Lung (tissue), 4 donors: ENCODE results near the gene SCYL2.

- PRO-cap: no peak
- RAMPAGE, long total RNA: no peak
- RRBS: no CpG with 5 or more reads among the region's 5 CpGs
Observed at GRCh38 chr12:99238088-99238420, 409.5 kb upstream of the GARIN6 start.

DNA sequence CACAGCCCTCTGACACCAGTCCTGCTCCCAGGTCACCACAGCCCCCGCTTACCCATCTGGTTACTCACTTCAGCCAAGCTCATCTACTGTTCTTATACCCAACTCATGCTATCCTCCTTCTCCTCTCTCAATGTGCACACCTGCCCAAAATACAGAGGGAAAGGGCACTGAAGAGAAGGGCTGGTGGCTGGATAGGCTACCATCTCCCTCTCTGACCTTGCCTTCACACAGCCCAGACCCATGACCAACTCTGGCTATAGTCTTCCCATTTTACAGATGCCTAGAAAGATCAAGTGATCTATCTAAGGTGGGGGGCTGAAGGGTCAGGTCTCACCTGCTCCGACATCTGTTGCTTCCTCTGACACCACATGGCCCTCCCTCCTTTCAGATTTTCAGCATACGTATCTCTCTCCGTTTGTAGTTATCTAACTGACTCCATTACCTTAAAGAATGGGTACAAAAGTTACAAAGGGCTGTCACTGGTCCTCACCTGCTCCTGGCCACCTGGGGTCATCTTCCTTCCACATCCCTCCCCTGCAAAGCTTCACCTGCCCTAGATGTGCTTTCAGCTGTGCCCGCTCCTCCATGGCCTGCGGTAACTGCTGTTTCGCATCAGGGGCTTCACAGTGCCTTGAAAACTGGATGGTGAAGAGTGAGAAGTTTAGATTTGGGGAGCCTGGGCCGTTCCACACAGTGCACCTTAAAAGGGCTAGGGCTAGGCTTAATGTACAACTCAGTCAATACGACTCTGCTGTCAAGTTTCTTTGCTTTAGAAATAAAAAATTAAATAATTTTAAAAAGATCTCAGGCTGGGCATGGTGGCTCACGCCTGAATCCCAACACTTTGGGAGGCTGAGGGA lies 24.6 kb upstream of the BLTP3B start:
- PRO-cap: no peak
- RAMPAGE, long total RNA: no peak
- RRBS: no CpG with 5 or more reads among the region's 10 CpGs

DNA sequence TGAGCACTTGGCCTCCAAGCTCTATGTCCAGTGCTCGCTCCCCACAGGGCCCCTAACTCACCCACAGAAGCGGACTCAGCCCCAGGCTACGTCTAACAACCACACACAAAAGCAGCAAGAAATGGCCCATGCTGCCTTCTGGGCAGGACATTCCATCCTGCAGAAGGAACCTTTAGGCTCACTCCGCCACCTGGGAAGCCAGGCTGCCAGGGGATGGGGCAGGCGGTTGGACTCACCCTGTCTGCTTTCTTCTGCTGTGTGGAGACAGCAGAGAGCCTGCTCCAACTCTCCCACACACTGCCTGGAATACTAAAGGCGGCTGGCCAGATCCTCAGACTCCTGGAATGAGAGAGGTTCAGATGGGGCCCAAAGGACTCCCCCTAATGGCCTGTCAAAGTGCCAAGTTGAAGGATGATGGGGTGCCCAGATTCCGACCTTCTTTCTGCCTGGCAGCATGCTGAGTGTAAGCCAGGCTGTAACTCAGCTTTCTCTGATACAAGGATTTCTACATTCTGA lies 27.7 kb upstream of the BLTP3B start:
- PRO-cap: no peak
- RAMPAGE, long total RNA: no peak
- RRBS: no CpG with 5 or more reads among the region's 7 CpGs

DNA sequence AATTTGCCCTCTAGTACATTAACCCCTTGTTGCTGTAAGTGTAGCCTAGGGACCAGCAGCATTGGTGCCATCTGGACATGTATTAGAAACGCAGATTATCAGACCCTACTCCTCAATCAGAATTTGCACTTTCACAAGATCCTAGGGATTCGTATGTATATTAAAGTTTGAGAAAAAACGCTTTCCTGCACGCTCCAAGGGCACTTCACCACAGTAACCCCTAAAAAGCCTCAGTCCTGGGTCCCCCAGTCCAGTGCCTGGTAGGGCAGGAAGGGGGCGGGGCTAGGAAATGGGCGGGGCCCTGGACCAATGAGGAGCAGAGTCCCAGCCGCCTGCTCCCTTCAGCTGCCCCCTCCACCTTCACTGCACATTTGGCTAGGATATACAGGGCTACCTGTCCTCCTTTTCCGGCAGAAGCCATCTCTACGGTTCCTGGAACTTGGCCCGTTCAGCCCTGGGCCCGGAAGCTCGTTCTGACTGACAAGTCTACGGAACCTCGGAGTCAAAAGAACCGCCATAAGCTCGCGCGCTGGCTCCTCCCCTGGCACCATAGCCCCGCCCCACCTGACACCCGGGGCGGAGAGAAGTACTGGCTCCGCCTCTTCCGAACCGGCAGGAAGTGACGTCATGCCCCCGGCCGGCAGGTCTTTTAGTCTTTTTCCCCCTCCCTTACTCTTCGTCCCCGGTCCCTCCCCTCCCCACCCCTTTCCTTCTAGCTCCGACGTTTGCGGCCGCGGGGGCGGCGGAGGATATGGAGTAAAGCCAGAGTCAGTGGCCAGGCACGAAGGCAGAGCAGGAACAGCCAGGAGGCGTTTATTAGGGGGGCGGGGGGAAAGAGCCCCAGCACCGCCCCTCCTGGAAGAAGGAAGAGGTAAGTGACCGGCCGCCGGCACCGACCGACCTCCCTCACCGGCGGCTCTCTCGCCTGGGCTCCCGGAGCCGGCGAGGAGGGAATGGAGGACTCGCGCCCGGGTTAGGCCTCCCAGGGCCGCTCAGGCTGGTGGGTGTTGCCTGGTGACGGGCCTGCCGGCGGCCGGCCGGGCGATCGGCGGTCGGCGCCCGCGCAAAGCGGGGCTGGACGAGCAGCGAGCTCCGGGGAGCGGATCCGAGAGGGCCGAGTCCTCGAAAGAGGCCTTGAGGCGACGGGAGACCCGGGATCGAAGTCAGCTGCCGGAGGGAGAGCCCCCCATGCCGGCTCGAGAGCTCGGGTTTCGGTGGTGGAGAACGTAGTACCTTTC lies at the start of gene SCYL2:
SCYL2 (plus strand) TSS at position 652 of the 1,238 bp plus-strand sequence.
- PRO-cap: bidirectional peak, plus-strand start at position 752 of the sequence, minus-strand start at position 551 of the sequence
- RAMPAGE, long total RNA: no peak
- RRBS: under 1% methylated on average over 36 of the region's 85 CpGs

- PRO-cap: no peak
- RAMPAGE, long total RNA: no peak
- RRBS: no CpG with 5 or more reads among the region's 3 CpGs
Observed at GRCh38 chr12:100567216-100567706, 6.2 kb upstream of the GAS2L3 start.

GRCh38 chr12:100673440-100673966 lies 100.0 kb downstream of the GAS2L3 start:
- PRO-cap: no peak
- RAMPAGE, long total RNA: no peak
- RRBS: no CpG with 5 or more reads among the region's 4 CpGs

- PRO-cap: no peak
- RAMPAGE, long total RNA: no peak
- RRBS: no CpG with 5 or more reads among the region's 2 CpGs
Observed at GRCh38 chr12:101607917-101608350, 13.2 kb downstream of the MYBPC1 start.

DNA sequence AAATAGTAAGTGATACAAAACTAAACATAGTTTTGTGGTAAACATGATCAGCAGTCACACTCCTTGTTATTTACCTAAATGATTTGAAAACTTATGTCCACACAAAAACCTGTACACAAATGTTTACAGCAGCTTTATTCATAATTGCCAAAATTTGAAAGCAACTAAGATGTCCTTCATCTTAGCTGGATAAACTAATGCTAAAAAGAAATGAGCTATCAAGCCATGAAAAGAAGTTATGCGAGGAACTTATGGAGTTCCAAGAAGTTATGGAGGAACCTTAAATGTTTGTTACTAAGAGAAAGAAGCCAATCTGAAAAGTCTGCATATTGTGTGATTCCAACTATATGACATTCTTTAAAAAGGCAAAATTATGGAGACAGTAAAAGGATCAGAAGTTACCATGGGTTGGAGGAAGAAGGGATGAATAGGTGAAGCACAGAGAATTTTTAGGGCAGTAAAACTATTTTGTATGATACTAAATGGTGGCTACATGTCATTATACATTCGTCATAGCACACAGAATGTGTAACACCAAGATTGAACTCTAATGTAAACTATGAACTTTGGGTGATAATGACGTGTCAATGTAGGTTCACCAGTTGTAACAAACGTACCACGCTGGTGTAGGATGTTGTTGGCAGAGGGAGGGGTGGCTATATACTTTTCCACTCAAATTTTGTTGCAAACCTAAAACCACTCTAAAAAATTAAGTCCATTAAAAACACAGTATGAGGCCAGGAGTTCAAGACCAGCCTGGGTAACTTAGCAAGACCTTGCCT lies 20.5 kb downstream of the CHPT1 start:
- PRO-cap: no peak
- RAMPAGE, long total RNA: no peak
- RRBS: no CpG with 5 or more reads among the region's 5 CpGs

DNA sequence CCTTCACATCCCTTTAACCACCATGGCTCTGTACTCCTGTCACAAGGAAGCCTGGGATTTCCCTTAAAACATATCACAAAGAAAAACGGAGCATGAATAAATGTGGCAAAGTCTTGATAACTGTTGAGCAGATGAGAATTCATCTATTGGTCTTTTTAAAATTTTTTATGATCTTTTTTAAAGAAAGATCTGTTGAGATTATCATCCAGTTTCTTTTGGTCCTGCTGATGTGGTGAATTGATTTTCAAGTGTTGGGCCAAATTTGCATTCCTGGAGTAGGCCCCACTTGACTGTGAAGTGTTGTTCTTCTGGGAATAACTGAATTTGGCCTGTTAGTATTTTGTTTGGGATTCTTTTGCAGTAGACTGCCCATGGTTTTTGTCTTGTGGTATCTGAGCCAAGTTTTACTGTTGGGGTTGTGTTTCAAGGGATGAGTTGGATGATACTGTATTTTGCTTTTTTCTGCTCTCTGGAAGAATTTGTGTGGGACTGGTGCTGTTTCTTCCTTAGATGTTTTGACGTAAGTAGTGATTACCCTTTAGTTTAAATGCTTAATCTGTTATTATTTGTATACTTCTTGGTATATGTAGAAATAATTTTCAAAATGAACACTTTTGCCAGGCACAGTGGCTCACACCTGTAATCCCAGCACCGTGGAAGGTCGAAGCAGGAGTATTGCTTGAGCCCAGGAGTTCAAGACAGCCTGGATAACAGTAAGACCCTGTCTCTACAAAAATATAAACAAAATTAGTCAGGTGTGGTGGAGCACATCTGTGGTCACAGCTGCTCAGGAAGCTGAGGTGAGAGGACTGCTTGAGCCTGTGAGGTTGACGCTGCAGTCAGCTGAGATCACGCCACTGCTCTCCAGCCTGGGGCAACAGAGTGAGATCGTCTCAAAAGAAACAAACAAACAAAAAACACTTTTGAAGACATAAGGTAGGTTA lies 4.1 kb upstream of the SYCP3 start:
- PRO-cap: no peak
- RAMPAGE, long total RNA: no peak
- RRBS: no CpG with 5 or more reads among the region's 7 CpGs

DNA sequence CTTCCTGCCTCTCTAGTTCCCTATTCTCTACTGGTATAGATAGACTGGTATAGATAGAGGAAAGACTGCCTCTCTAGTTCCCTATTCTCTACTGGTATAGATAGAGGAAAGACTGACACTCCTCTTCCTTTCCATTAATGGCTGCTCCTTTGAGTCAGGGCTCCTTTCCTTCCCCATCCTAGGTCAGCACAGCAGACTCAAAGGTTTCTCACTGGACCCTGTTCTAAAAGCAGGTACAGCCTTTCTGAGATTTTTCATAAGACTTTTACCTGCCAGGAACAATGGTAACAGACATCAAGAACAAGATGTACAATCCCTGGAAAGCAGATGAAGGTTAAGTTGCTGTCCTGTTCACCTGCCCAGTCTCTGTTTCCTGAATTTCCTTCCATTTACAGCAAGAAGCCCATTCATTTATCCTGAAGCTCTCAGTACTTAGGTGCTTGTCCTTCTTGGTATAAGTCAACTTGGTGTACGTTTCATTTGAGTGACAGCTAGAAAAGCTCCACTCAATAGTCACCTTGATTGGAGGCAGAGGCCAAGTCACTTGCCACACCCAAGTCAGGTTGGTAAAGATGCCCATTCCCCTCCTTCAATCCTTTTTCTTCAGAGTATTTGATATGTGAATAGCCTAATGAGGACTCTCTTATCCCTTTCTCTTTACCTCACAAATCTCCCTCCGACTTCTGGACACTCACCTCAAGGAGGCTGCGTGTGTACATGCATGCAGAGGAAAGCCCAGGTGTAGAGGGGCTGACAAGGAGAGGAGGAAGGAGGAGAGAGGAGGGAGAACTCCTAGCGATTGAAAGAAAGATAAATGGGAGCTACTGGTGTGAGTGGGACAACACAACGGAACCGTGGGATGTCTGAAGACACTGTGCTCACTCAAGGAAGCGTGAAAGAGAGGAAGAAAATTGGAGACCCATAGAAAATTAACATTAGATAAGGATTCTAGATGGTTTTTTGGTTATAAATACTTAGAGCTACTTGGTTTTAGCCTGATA lies 8.9 kb upstream of the SYCP3 start:
- PRO-cap: no peak
- RAMPAGE, long total RNA: no peak
- RRBS: no CpG with 5 or more reads among the region's 7 CpGs

DNA sequence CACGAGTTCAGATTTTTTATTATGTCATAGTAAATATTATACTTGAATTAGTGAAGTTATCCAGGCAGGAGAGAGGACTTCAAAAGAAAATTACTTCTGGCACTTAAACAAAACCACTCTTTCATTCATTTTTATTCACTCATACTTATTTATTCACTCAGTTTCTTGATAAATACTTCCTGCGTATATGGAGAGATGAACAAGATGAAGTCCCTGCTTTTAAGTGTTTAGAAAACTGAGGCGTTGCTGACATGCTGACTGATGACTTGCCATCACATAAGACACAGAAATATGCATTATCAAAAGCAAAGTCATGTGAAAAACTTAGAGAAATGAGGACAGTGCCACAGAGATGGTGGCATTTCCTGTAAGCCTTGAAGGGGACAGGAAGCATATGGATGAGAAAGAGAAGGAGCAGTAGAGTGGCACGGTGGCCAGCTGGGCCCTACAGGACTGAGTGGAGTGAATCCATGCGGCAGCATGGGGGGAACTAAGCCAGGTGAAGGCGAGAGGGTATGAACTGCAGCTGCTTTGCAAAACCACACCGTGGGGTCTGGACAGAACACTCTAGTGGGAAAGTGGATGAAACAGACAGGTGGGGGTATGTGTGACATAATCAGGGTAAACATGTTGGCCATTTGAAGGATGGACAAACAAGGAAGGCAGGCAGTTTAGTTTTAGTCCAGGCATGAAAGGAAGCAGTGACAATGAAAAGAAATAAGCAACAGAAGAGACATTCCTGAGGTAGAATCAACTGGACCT lies 10.3 kb upstream of the SYCP3 start:
- PRO-cap: no peak
- RAMPAGE, long total RNA: no peak
- RRBS: no CpG with 5 or more reads among the region's 7 CpGs

GRCh38 chr12:101773297-101774050 lies 34.2 kb upstream of the SYCP3 start:
- PRO-cap: no peak
- RAMPAGE, long total RNA: no peak
- RRBS: no CpG with 5 or more reads among the region's 11 CpGs

DNA sequence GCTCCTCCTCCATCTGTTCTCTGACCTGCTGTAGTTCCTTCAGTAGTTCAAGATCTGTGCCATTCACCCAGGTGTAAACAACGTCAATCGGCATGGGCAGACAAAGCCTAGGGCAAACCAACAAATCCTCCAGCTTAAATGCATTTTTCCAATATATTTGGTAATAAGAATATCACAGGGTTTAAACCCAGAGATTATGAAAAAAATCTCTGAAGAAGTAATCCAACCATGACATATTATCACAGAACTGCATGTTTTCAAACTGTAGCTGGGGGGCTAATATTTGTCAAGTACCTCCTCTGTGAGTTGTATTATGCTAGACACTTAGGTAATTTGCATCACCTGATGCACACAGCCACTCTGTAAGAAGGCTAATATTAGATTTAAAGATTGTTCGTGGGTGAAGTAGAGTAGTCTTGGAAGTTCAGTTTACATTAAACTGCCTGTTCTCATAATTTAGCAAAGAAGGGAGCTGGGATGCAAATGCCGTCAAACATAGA lies 40.8 kb downstream of the GNPTAB start:
- PRO-cap: no peak
- RAMPAGE, long total RNA: no peak
- RRBS: no CpG with 5 or more reads among the region's 4 CpGs

DNA sequence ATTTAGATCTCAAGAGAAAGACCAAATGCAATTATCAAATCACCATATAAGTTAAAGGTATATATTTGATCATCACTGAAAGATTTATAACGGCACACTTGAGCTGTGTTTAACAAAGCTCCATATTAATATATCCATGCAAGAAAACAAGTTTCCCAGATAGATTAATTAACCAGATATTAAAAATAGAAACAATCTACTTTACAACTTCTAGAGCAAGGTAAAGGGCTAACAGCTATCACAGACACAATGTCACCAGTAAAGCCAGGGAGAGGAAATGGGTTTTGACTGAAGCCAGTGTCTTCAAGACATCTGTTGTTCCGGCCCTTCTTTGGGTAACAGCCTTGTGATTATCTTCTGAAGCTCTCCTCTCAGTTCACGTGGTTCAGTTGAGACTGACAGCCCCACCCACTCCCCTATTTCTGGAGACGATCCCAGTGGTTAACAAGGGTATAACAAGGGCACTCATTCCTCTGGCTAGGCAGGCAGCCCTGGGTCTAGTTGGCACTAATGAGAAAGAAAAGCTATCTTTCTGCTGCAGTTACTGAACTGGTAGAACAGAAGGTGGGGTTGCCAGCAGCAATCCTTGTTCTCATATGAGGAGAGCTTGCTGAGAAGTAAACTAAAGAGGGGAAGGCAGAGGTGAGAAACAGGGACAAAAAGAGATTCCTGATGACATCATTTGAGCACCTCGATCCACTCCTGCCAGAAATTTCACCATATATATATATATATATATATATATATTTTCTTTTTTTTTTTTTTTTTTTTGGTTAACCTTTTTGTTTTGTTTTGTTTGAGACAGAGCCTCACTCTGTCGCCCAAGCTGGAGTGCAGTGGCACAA lies 6.8 kb downstream of the GNPTAB start:
- PRO-cap: no peak
- RAMPAGE, long total RNA: no peak
- RRBS: no CpG with 5 or more reads among the region's 6 CpGs

GRCh38 chr12:101875509-101875903 lies 1.9 kb upstream of the DRAM1 start:
- PRO-cap: no peak
- RAMPAGE, long total RNA: no peak
- RRBS: no CpG with 5 or more reads among the region's 3 CpGs

GRCh38 chr12:101878260-101878615 lies 858 bp downstream of the DRAM1 start:
- PRO-cap: no peak
- RAMPAGE, long total RNA: no peak
- RRBS: no CpG with 5 or more reads among the region's 5 CpGs

DNA sequence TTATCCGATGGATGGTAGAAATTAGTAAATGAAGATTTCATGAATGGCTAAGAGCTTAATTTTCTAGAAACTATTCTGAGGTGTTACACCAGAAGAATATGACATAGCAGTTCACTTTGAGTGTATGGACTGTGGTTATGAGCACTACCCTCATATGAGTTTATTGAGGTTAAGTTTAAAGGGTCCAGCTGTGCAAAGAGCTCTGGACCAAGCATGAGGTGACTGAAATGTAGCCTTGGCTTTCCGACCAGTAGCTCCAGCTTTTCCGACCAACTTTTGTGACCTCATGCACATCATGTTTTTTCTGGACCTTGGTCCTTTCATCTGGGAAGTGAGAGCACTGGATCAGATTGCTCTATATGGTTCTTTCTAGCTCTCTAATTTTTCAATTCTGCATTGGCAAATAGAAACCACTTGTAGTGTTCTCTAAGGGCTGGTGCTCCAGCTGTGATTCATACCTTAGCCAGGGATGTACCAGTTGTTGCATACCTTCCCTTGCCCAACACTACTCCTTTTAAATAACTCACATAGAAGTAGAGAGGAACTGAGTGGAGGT lies 16.7 kb downstream of the IGF1 start:
- PRO-cap: no peak
- RAMPAGE, long total RNA: no peak
- RRBS: no CpG with 5 or more reads among the region's 3 CpGs

DNA sequence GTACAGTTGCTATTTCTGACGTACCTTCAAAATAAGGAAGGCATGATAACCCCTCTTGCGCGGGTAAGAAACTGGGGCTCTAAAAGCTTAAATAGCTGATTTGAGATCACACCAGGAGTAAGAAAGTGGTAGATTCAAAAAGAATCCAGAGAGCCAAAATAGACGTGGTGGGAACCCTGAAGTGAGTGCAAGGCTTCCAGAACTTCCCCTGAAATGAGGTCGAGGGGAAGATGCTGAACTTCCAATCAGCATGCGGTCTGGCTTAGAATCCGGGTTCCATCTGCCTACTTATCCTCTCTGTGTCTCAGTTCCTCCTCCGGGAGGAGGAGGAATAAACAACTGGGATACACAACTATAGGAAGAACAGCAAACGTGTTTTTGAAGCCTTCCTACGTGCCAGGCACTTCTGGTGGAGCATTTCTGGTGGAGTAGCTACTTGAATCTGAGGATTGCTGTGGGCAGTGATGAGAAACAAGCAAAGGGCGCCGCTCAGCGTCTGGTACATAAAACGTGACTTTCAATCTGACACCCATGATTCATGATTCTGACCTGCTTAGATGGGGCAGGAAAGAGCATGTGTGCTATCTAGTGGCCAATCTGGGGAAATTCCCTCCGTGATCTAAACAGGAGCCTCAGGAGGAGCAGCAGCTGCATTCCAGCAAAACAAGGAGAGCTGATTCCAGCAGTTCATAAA lies 38.1 kb downstream of the PAH start:
- PRO-cap: no peak
- RAMPAGE, long total RNA: no peak
- RRBS: no CpG with 5 or more reads among the region's 15 CpGs

- PRO-cap: no peak
- RAMPAGE, long total RNA: no peak
- RRBS: no CpG with 5 or more reads among the region's 3 CpGs
Observed at GRCh38 chr12:102914727-102915623, 2.1 kb downstream of the PAH start.

GRCh38 chr12:102920253-102920451 lies 3.1 kb upstream of the PAH start:
- PRO-cap: no peak
- RAMPAGE, long total RNA: no peak